SEM (cell line): ENCODE data around the gene CEP170.

DNA sequence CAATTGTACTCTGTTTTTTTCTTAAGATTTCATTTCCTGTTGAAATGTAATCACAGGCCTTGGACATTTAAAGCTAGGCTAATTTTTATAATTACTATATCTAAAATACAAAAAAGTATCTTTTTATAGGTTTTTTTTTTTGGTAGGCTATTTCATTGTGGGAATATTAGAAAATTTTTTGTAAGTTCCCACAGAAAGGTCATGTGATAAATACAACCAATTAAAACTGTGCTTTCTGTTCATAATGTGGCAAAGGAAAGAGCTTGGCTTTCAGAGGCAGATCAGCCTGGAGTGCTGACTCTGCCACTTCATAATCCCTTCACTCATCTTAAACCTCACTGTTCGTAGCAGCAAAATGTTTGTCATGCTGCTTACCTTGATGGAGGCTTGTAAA, 176.9 kb downstream of the ZP4 start:
- PRO-cap: no peak

- PRO-cap: no peak
These were observed 163.9 kb downstream of the ZP4 start for GRCh38 chr1:237726730-237727371.

DNA sequence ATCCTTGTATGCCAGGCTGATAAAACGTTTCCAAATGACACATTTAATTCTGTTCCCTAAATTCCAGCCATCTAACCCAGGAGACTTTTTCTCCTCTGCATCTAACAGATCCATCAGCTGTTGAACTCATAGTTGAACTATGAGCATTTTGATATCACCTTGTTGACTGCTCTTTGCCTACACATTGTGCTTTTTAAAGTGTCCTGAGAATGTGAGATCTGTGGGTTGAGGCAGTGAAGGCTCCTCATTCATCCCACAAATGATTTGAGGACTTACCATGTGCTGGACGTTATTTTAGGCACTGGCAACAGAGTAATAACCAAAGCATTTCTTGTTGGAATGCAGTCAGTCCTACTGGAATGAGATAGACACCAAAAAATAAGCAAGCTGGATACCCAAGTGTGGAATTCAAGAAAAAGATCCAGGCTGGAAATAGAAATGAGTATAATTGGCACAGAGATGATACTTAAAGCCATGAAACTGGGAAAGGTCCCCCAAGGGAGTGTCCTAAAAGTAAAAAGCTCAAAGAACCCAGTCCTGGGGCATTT, 73.5 kb downstream of the ZP4 start:
- PRO-cap: no peak

- PRO-cap: no peak
These were observed 52.2 kb downstream of the ZP4 start for GRCh38 chr1:237838357-237839117.

DNA sequence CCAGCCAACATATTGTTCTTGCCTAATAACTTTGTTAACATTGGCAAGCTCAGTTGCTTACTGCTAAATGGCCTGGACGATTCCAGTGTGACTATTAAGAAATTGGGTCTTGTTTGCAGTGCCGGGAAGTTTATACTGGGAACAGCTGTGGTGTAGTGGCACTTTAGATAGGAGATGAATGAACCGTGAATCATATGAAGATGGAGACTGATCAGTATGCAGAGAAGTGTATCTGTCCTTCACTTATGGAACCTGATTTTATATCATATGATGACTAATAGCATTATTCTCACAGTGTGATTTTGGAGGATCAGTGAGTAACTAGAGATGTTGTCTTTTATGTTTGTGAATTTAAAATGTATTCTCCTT, 3.4 kb downstream of the CHRM3 start:
- PRO-cap: no peak

DNA sequence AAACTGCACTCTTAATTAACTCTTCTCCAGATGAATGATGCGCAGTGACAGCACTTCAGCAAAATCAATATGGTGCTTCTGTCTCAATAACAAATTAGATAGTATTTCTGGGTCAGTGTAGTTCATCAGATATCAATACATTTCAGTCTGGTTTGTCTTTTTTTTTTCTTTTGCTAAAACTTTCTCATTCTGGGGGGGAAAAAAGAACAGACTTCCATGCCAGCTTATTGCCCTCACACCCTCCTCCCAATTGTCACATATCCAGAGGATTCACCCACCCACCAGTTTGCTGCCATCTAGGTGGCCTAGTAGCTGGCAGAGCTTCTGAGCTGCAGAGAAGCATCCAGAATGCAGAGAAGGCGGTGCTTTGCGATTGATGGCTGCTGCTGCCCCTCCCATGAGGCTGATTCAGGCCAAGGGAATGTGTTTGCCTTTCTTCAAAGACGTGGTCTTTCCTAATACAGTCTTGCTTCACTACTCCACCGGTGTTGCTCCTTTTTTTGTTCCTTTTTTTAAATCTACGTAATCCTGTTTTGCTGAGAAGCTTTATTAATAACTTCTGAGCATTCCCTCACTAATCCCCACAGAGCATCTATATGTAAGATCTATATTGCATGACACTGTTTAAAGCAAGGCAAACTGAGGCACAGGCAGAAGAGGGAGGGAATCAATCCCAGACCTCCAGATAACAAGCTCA, 275.7 kb upstream of the FMN2 start:
- PRO-cap: no peak

DNA sequence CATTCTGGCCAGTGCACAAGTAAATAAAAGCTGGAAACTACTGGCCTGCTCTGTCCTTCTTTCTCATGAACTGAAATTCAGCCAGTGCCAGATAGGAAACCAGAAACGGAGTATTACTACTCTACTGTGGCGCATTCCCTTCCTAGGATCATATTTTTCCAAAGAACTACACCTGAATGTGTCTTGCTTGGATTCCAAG, 15.1 kb downstream of the GREM2 start:
- PRO-cap: no peak

- PRO-cap: no peak
These were observed 5.4 kb upstream of the FH start for GRCh38 chr1:241524889-241525367.

- PRO-cap: no peak
These were observed 24.5 kb downstream of the CHML start for GRCh38 chr1:241615506-241616196.

GRCh38 chr1:241623832-241624658, 16.1 kb downstream of the CHML start:
- PRO-cap: no peak

- PRO-cap: no peak
These were observed 11.7 kb downstream of the CHML start for GRCh38 chr1:241628392-241628972.

DNA sequence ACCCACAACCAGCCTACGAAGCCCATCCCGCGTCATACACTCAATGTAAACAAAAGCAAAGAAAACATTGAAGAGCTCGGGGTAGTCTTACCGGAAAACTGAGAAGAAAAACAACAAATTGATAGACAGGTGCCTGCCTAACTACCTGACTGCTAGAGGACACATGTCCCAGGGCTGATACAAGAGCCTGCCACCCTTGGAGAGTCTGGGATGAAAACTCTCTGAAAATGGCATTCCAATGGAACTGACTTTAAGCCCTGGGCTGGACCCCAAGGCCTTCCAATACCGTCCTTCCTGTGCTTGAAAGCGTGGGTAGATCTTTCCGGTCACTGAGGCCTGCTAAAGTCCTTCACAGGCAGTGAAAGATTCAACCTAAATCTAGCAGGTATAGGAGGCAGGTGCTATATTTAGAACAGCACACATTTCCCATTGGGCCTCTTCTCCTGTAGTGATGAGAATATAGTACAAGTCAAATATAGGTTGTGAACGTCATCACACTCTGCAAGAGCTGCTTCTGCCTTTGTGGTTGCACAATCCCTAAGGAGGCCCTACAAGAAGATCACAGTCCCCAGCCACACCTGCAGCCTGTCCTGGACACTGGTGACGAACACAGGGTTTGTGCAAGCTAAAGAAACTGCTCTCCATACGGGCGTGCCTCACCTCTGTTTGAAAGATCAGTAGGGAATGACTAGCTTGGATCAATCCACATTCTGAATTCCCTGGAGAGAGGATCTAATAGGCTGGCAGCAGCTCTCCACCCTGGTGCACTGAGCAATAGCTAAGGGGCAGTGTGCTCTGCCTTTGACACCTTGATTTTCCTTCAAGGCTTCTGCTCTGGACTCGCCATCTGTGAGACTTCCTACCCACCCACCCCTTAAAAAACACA, 870 bp upstream of the CHML start:
- PRO-cap: bidirectional peak, plus-strand start at position 581 of the sequence, minus-strand start at position 360 of the sequence

GRCh38 chr1:243113911-243114579, 141.0 kb downstream of the CEP170 start:
- PRO-cap: no peak

DNA sequence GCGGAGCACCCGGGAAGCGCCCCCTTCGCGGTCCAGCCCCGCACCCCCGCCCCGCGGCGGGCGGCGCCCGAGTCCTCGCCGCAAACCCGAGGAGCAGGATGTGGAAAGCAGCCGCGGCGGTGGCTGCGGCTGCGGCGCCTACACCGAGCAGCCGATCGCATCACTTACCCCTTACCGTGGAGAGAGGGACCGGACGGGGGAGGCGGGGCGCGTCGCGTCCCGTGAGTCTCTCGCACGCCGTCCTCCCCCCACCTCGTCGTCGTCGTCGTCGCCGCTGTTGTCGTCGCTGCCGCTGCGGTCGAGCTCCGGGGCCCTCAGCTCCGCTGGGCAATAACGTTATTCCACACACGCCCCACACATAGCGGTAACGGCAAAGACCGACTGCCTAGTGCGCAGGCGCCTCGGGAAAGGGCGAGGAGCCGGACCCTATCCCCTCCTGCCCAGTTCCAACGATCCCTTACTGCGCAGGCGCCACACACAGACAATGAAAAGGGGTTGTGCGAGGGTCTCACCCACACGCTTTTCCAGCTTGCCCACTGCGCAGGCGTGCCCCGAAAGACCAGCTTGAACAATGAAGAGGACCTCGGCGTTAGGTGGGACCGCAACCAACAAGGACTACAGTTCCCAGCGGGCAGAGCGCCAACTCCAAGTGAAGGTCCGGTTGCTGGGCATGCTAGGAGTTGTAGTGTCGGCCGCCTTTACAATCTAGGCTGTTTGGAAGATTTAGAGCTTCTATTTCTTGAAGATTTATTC, at the start of gene CEP170:
CEP170 (minus strand) TSS at position 410 of the 753 bp plus-strand sequence.
- PRO-cap: bidirectional peak, plus-strand start at position 259 of the sequence, minus-strand start at position 332 of the sequence; bidirectional peak, plus-strand start at position 571 of the sequence, minus-strand start at position 462 of the sequence

GRCh38 chr1:243268619-243270018, 13.3 kb downstream of the SDCCAG8 start:
- PRO-cap: no peak

DNA sequence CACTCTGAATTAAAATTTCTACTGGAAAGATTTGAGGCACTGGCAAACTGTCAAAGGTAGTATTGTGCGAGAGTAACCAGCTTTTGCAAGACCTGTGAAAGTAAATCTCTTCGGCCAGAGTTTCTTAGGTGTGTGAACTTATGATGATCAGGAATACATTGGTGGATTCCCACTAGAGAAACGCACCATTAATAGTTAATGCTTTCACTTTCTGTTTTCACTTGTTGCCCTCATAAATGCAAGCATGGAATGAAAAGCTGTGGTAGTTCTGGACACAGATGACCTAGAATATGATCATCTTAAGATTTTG, 98.6 kb downstream of the SDCCAG8 start:
- PRO-cap: no peak

- PRO-cap: no peak
These were observed 111.3 kb downstream of the SDCCAG8 start for GRCh38 chr1:243367002-243367752.

GRCh38 chr1:244163804-244164540, 112.9 kb downstream of the ZBTB18 start:
- PRO-cap: no peak

- PRO-cap: no peak
These were observed 118.0 kb upstream of the C1orf100 start for GRCh38 chr1:244234339-244234845.

GRCh38 chr1:244336694-244337050, 15.8 kb upstream of the C1orf100 start:
- PRO-cap: no peak